Gallbladder (tissue), 1 donor: ENCODE results near the genes ITGAD and AHSP.

DNA sequence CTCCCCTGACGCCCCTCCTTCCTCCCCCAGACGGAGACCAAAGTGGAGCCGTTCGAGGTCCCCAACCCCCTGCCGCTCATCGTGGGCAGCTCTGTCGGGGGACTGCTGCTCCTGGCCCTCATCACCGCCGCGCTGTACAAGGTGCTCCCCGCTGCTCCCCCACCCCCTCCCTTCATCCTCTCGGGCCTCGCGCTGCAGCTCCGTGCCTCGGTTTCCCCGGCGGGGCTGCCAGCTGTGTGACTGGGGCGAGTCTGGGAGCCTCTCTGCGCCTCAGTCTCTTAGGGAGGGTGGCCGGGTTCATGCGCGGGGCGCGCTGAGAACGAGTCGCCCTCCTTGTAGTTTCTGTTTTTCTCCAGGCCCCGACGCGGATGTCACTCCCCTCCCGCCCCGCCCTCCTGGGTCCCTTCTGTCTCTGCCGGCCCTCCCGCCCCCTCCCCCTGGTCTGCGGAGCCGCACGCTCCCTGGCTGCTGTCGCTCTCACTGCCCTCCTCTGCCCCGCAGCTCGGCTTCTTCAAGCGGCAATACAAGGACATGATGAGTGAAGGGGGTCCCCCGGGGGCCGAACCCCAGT, 23.8 kb upstream of the ITGAX start:
- PRO-cap, result no peak

- PRO-cap, result no peak
Measured at GRCh38 chr16:31380465-31381154, 12.5 kb upstream of the ITGAD start.

DNA sequence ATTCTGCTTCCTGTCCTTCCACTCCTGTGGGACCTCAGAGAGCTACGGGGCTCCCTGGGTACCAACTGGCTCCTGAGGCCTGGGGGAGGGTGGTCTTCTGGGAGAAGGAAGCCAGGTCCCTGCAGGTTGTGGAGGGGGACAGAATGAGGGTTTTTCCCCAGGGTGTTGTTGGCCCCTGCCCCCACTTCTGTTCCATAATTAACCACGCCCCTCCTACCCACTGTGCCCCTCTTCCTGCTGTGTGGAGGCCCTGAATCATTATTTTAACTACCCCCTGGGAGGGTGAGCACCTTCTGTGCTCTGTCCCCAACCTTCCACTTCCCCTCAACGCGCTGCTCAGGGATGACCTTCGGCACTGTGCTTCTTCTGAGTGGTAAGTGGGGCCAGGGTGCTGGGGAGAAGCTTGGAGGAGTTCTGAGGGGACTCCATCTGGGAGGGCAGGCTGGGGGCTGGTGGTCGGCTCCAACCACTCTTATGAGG, at the start of gene ITGAD:
ITGAD (plus strand) TSS at position 317 of the 480 bp plus-strand sequence.
- PRO-cap, result no peak

DNA sequence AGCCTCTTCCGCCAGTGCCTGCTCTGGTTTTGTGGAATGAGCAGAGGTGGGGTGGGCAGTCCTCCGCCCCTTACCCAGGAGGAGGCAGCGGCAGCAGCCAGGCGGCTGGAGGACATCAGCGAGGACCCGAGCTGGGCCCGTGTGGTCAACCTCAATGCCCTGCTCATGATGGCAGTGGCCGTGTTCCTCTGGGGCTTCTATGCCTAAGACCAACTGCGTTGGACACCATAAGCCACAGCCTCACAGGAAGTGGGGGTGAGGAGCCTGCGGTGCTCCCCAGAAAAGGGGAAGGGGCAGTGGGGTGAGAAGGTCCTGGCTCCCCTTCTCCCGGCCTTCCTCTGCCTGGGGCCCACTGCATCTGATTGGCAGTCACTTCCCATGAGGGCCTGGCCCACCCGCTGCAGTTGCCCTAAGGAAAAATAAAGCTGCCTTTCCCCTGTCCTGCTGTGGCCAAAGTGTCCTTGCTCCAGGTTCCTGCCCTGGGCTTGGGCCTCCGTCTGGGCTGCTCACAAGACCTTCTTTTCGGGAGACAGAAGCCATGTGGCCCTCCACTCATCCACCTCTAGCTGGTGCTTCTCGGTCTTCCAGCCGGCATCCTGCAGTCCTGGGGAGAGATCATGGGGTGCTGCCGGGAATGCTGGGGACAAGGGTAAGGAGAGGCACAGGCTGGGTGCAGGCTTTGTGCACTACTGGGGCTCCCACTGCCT, 7.6 kb downstream of the SLC5A2 start:
- PRO-cap, result no peak

DNA sequence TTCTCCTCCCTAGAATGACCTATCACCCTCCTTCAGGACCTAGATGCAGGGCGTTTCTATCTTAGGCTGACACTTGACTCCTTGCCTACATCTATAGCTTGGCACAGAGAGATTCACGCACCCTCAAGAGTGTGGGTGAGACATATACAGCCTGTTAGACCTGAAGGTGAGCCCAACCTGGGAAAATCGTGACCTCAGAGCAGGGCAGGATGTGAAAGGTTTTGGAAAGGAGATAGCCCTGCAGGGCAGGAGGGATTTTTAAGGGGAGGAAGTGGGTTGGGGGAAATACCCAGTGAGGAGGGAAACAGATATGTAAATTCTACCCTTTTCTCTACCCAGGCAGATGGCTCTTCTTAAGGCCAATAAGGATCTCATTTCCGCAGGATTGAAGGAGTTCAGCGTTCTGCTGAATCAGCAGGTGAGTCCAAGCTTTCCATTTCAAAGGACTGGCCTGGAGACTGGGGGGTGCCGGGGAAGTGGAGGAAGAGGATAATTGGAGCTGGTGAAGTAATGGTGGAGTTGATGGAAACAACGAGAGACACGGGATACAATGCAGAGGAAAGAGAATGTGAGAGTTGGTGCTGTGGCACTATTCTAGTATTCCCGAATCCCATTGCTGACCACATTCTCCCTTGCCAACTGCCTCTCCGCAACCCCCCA, at the start of gene AHSP:
AHSP (plus strand) TSS at position 104 of the 660 bp plus-strand sequence.
- PRO-cap, result no peak

DNA sequence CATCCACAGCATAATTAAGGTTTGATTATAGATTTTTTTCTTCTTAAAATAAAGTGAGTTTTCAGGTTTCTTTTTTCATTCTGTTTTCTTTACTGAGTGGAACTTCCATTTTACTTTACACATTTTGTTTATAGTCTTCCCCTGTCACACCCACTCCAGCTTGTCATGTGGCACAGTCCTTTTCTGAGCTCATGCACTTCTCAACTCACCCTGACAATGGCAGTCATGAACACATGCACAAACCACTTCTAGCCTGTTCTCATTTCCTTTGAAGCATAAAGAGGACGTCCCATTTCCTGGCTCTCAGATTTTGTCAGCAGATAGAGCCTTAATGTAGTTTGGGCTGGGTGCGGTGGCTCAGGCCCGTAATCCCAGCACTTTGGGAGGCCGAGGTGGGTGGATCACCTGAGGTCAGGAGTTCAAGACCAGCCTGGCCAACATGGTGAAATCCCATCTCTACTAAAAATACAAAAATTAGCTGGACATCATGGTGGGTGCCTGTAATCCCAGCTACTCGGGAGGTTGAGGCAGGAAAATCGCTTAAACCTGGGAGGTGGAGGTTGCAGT, 17.3 kb upstream of the KRBOX5 start:
- PRO-cap, result no peak

DNA sequence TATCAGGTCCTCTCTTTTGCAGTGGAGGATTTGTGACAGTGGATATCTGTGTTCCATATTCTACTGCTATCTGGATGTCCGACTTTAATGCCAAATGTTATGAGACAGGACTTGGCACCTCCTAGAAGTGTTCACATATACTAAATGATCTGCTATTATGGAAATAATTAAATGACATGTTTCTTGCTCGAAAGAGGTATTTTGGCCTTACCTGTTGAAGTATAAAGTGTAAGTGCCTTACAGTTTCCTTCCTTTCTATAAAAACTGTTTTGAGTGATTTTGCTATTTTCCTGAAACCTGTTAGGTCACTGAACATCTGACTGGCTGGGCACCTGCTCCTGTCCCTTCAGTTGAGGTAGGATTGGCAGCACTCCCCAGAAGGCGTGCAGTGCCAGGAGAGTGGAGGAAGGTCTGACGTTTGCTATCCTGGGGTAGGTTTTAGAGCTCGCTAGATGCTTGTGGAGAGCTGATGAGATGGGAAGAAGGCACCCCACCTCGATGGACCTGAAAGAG, 1.1 kb downstream of the KRBOX5 start:
- PRO-cap, result no peak

DNA sequence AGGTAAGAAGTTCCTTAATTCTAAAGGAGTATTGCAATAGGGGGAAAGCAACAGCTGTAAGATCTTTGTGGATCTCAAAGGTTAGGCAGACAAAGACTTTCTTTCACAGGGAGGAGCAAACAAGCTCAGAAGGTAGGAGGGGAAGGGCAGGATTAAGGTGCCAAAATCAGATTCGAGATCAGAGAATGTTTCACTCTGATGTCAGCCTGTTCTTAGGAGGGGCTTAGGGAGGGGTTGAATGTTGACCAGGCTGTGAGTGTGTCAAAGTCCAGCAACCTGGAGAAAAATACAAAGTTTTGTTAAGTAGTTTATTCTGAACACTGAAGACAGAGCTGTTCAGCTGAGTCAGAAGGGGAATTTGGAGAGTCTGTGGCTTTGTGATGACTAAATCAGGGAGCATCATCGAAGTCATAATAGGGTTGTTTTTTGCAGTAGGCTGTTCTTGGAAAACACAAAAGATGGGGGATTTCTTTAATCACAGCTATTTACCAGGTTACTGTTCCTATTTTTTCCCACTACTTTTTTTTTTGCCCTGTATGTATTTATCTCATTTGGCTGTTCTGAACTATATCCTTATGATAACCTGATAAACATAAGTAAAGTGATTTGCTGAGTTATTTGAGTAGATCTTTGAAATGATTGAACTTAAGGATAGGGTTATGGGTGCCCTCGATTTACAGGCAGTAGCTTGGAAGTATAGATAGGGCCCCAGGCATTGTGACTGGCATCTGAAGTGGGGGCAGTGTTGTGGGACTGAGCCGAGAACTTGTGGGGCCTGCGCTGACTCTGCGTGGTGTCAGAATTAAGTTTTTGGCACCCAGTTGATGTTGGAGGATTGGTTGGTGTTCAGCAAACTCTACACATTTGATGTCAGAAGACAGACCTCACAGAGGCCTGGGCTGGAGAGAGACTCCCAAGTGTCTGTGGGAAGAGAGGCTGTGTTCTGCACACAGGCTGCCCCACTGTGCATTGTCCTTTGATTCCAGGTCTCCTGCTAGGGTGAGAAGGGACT, 4.0 kb downstream of the ZNF267 start:
- PRO-cap, result bidirectional peak, plus-strand start at position 306 of the sequence, minus-strand start at position 67 of the sequence; unidirectional peak, minus-strand start at position 360 of the sequence

GRCh38 chr16:31895585-31895834, 21.9 kb downstream of the ZNF267 start:
- PRO-cap, result no peak

DNA sequence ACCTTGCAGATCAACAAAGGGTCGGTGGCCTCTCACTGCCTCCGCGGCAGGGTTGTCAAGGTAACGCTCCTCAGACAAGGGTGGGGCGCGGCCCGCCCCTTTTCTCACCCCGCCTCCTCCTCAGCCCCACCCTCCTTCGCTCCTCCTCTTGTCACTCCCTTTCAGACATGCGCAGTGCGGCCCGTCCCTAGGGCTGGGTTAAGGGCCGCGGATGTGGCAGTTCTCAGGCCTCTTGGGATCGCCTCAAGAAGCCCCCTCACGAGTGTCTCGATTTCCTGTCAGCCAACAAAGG, 516 bp downstream of the TP53TG3D start:
- PRO-cap, result no peak

DNA sequence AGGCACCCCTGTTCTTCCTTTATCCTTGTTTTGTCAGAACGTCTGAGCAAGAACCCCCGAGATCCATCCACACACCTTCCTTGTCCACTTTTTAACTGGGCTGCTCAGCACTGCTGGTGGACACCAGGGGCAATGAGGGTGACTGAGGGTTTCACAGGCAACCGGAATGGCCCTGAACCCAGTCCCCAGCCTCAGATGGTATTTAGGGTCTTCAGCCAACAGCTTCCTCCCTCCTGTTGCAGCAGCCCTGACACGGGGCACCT, 1692.1 kb downstream of the TP53TG3F start:
- PRO-cap, result no peak

DNA sequence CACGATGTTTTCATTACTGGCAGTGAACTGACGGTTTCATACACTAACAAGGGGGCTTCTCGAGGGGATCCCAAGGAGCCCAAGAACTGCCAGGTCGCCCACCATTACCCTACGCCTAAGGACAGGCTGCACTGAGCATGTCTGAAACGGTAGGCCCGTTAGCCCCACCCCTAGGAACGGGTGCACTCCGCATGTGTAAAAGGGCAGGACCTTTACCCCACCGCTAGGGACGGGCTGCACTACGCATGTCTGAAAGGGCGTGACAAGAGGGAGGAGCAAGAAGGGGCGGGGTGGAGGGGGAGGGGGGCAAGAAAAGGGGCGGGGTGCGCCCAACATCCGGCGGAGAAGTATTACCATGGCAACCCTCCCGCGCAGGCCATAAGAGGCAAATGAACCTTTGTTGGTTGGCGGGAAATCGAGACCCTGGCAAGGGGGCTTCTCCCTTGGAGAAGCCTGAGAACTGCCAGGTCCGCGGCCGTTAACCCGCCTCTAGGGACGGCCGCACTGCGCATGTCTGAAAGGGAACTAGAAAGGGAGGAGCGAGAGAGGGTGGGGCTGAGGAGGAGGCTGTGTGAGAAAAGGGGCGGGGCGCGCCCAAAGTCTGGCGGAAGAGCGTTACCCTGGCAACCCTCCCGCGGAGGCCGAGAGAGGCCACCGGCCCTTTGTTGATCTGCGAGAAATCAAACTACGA, 2046.7 kb downstream of the TP53TG3F start:
- PRO-cap, result no peak

DNA sequence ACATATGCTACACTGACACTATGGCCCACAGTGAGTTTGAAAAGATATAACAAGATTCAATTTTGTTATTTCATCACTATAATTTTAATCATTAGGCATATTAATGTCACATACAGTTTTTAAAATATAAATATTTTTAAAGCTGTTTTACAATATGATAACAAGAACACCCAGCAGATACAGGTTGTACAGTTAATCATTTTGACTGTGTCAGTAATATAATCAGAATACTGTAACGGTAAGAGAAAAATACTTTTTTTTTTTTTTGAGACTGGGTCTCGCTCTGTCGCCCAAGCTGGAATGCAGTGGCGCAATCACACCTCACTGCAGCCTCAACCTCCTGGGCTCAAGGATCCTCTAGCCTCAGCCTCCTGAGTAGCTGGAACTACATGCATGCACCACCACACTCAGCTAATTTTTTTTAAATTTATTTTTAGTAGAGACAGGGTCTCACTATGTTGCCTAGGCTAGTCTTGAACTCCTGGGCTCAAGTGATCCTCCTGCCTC, 40.6 kb downstream of the SHCBP1 start:
- PRO-cap, result no peak

- PRO-cap, result no peak
Measured at GRCh38 chr16:46923667-46924514, 39.7 kb downstream of the GPT2 start.

- PRO-cap, result no peak
Measured at GRCh38 chr16:46928893-46929672, 44.4 kb downstream of the DNAJA2 start.

GRCh38 chr16:47058585-47058987, 85.1 kb upstream of the DNAJA2 start:
- PRO-cap, result unidirectional peak, minus-strand start at chr16:47058739

GRCh38 chr16:47155322-47155820, 11.6 kb upstream of the NETO2 start:
- PRO-cap, result no peak

- PRO-cap, result no peak
Measured at GRCh38 chr16:47460236-47460662, 614 bp downstream of the ITFG1 start.

- PRO-cap, result no peak
Measured at GRCh38 chr16:47468024-47468570, 7.0 kb downstream of the PHKB start.

DNA sequence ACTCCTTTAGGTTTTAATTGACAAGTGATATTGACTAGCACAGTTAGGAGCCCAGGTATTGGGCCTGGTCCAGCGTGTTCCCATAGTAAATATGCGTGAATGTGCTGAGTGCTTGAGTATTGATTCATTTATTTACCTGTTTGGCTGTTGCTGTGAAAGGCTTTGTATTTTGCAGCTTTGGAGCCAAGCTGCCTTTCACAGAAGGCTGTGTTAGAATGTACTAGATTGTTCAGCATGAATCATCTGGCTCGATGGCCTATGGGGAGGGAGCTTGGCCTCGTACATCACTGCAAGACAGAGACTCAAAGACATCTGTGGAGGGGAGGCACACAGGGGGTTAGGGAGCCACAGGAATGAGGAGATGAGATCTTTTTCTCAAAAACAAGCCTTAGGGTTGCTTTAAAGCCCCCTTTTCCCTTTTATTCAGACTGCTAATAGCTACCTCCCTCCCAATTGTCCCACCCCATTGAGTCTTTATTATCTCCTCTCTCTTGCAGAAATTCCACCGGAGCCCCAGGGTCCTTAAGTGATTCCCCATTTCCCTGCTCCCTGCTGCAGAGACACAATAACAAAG, 307.3 kb downstream of the ABCC12 start:
- PRO-cap, result no peak